ENCODE results near the genes LCN9 and CCDC187.

- PRO-cap, 2 experiments: no peak in any of the 2 experiments
These were observed 116.3 kb downstream of the RXRA start for GRCh38 chr9:134442640-134442919.

GRCh38 chr9:134475352-134475764 lies 149.1 kb downstream of the RXRA start:
- PRO-cap, 2 experiments: no peak in any of the 2 experiments

DNA sequence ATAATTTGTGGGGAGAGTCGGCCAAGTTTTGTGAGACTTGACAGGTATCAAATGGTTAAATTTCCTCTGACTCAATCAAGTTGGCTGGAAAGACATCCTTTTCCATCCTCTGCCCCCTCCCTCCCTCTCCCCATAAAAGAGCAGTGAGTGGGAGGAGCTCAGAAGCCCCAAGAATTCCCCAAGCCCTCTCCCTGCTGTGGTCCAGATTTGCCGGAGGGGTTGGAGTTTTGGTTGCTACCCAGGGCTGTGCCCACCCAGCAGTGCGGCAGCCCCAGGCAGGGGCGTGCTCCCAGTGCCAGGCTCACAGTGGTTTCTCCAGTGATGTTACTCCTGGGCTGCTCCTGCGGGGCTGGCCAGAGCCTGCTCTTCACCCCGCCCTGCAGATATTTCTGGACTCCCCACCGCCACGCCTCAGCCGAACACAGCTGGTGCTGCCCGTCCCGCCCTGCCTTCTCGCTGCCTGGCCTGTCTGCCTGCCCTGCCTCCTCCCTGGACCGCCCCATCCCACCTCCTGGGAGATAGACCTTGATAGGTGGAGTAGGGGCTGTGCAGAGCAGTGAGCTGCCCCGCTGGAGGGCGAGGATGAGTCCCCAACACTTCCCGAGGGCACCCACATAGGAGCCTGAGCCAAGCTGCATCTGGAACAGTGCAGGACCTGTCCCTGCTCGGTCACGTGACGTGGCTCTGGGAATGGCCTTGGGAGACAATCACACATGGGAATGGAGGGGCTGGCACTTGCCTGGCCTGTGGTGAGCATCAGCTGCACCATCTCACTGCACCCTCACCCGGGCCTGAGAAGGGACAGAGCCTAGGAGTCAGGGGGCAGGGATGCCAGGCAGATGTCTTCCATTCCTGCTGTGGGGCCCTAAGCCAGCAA lies 3.5 kb downstream of the COL5A1 start:
- PRO-cap, 2 experiments: no peak in any of the 2 experiments

GRCh38 chr9:134842590-134843344 lies 37.8 kb upstream of the FCN2 start:
- PRO-cap, 2 experiments: no peak in any of the 2 experiments

DNA sequence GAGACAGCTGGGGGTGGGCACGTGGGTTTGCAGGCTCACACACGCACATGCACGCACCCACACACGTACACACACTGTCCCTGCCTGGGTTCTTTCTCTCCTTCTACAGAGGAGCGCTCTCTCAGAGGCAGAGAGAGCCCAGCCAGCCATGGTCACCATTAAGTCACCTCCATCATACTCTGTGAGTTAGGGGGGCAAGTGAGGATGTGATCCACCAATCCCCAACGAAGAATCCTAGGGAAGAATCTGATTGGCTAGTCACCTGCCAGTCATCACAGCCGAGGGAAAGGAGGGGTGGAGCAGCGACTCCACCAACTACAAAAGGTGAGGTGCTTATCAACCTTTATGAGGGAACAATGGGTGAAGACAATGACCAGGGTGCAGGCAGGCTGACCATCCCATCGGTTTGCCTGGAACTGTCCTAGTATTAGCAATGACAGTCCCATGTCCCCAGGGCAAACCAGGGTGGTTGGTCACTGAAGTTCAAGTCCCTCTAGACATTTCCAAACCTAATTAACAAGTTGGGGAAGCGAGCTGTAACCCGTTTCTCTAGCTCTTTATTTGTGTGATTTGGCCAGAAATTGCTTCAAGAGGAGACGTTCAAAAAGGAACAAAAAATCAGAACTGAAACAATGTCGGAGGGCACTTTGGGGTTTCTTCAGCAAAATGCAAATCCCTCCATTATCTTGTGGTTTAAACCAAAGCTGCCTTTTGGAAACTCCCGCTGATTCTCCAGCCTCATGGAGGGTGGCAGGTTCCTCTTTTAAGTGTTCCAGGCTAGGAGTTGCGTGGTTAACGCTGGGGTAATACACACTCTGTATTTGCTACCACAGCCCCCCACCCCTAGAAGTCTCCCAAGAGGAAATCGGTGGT lies 18.8 kb upstream of the FCN1 start:
- PRO-cap, 2 experiments: no peak in any of the 2 experiments

- PRO-cap, 2 experiments: no peak in any of the 2 experiments
These were observed 1.7 kb downstream of the OLFM1 start for GRCh38 chr9:135089037-135089617.

- PRO-cap, 2 experiments: no peak in any of the 2 experiments
These were observed 139.7 kb upstream of the PPP1R26 start for GRCh38 chr9:135339943-135340300.

- PRO-cap, 2 experiments: no peak in any of the 2 experiments
These were observed 6.4 kb downstream of the PPP1R26 start for GRCh38 chr9:135485927-135486526.

DNA sequence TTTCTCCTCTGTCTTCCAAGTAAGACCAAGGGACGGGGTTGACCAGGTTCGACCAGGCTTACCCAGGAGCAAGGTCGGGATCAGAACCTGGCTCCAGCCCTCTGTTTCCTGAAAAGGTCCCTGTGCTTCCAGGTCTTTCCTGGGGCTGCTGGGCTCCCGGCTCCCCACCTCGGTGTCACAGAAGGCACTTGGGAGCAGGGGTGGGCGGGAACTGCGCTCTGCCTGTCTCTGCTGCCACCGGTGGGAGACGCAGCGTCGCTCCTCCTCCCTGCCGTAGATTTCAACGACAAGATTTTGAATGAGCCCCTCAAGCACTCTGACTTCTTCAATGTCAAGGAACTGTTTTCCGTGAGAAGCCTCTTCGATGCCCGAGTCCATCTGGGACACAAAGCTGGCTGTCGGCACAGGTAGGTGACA lies 1.1 kb downstream of the MRPS2 start:
- PRO-cap, 2 experiments: no peak in any of the 2 experiments

GRCh38 chr9:135663148-135663560 lies at the start of gene LCN9:
TSS of gene LCN9 (plus strand) at chr9:135663309.
- PRO-cap, 2 experiments: no peak in any of the 2 experiments

DNA sequence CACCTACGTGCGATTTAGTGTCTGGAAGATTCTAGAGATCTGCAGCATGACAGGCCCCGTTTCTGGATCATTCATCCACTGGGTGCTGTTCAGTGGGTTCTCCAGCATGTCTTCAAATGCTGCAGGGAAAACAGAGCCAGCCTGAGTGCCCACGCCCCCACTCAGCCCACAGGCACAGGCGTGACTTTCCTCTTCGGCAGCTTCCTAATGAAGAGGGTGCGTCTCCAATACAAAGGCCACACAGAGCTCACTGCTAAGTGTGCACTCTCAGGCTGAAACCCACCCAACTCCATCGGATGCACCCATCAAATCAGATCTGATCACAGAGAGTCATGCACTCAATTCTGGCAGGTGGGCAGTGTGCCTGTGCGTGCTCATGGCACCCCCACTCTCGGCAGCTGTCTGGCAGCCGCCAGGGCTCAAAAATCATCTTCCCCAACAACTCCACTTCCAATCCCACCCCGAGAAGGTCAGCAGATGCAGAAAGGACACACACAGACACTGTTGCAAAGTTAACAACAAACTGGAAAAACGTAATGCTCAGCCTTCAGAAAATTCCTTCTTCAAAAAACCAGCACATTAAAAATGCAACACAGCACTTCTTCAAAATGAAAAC lies 26.2 kb upstream of the CAMSAP1 start:
- PRO-cap, 2 experiments: no peak in any of the 2 experiments

GRCh38 chr9:136009030-136009780 lies 48.0 kb upstream of the UBAC1 start:
- PRO-cap, 2 experiments: no peak in any of the 2 experiments

DNA sequence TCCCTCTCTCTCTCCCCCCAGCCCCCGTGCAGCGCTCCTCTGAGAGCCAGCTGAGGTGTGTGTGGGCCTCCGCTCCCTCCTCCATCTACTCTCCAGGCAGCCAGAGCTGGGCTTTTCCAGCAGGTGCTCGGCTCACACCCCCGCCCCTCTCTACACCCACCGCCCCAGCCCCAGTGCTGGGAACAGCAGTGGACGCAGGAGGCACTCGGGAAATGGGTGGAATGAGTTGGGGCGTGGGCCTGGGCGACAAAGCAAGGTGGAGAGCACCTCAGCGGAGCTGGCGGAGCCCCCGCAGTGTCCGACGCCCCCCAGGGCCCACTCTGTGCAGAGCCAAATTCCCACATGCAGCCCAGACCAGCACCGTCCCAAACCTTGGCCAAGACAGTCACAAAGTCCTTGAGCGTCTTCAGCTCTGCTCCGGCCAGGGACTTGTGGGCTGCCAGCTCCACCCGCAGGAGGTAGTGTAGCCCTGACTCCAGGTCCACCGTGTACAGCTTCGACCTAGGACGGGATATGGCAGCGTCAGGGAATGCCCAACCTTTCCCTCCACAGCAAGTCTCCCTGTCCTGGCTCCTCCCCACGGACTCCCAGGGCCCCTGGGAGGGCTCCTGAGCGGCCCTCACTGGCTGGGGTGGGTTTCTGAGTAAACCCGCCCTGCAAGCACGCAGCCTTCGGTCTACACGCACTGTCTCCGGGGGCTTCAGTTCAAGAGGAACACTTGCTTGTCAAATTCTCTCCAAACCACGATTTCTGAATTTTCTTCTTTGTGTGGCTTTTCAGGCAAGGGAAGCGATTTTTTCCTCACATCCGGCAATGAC lies 13.6 kb upstream of the LHX3 start:
- PRO-cap, 2 experiments: no peak in any of the 2 experiments

DNA sequence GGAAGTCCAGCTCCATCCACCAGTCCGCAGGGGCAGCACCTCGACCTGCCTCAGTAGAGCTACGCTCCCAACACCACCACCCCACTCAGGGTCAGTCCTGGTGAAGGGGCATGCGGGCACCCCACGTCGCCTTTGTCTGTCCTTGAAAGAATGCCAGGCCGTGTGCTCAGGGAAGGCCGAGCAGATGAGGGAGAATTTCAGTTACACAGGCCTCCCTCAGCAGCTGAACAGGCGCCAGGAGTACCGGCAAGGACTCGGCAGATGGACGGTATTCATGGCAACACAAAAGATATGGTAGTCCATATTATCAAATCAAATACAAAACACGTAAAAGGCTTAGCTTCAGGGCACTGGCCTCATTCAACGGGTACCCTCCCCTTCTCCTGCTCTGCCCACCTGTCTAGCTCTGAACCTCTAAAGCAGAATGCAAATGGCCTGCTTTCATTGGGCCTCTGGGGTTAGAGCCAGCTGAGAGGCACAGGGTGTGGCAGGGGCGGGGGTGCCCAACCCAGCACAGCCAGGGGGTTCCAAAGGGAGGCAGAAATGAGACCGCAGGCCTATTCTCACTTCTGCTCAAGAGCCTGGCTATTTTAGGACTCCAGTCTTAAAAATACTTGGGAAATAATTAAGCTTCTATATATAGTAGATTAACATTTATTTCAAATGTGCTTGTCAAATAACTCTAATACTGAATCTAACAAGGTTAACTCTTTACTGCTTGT lies 5.8 kb downstream of the QSOX2 start:
- PRO-cap, 2 experiments: no peak in any of the 2 experiments

DNA sequence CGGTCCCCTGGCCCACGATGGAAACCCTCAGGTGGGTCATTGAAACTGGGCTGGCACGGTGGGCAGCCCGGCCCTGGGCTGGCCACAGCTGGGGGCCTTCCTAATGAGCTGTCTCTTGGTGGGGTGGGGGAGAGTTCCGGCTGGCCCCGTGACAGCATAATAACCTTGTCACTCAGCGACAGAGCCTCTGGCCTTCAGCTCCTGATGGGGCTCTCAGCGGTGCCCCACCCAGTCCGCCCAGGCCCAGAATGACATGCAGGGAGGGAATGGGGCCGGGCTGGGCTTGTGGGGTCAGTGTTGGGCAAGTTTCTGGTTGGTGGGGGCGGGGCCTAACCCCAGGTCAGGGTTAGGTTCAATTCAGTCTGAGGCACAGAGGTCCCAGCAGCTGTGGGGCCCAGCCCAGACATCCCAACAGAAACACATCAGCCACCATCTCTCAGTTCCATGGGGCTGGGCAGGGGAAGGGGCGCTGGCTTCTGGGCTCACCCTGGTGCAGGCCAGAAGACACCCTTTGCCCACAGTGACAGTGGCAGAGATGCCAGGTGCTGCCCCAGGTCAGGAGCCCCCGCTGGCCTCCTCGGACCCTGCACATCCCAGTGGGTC lies at the start of gene CCDC187:
CCDC187 (minus strand) TSS at position 105 of the 603 bp plus-strand sequence.
- PRO-cap, 2 experiments: peak in 1 of 2 experiments; most common plus-strand start position 360 of the sequence (in 1); most common minus-strand start position 253 of the sequence (in 1)

GRCh38 chr9:136325897-136326747 lies 1.2 kb upstream of the GPSM1 start:
- PRO-cap, 2 experiments: no peak in any of the 2 experiments

DNA sequence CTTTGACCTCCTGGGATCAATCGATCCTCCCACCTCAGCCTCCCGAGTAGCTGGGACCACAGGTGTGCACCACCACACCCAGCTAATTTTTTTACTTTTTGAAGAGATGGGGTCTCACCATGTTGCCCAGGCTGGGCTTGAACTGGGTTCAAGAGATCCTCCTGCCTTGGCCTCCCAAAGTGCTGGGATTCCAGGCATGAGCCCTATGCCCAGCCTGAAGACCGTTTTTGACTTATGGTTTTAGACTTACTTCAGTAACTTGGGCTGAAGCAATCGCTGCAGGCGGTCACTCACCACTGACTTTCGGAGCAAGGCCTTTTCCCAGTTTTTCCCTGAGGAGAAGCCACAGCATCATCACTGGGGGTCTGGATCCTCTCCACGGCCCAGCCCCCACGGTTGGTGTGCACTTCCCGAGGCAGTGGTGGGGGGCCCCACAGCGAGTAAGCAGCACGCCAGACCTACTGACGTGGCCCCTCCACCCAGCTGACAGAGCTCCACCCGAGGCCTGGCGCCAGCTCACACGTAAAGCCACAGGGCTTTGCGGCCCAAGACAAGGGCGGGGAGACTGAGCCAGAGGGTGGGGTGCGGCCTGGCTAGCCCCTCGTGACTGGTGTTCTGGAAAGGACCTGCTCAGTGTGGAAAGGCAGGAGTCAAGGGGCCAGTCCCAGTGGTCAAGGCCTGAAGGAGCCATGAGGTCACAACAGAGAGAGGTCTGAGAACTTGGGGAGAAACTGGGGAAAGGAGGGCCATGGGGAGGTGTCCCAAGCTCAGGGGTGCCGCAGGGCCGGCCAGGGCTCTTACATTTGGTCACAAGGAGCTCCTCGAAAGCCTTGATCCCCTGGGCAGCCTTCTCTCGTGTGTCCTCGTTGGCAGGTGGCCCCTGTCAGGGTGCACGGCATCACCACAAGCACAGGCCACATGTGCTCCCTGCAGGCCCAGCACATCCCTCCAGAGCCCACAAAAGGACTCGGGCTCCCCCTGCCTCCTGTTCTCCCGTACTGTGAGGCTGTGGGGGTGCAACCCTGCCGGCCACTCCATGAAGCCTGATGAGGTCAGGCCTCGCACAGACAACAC lies 5.6 kb downstream of the SNAPC4 start:
- PRO-cap, 2 experiments: no peak in any of the 2 experiments

- PRO-cap, 2 experiments: no peak in any of the 2 experiments
These were observed 7.8 kb downstream of the SEC16A start for GRCh38 chr9:136474901-136475586.

GRCh38 chr9:136501614-136502559 lies 19.0 kb upstream of the SEC16A start:
- PRO-cap, 2 experiments: no peak in any of the 2 experiments

DNA sequence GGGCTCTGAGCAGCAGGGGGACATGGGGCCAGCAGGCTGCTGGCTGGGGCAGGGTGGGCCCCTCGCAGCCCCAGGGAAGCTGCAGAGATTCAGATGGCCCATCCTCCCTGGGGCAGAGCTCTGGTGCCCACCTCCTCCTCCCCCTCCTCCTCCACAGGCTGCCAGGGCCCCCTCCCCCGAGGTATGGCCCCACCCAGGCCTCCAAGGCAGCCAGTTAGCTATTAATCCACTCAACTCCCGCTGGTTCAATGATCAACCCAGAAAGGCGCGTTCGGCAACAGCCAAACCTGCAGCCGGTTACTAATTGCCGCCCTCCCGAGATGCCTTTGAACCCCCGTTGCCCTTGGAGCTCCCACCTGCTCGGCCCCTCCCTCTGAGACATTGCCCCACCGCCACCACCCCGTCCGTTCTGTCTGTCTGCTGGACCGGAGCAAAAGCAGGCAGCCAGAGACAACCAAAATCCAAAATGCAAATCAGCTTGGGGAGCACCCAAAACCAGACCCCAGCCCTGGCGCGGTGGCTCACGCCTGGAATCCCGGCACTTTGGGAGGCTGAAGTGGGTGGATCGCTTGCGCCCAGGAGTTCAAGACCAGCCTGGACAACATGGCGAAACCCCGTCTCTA lies 25.8 kb downstream of the NOTCH1 start:
- PRO-cap, 2 experiments: peak in 2 of 2 experiments; most common plus-strand start position 262 of the sequence (in 2)

Measured in Metastatic Liver Carcinoma in the Adrenal Gland (tissue), 2 donors.